Mucosa of descending colon (tissue), 1 donor: ENCODE results near the gene NWD2.

- PRO-cap = no peak
Measured at GRCh38 chr4:36268865-36269668, 12.3 kb upstream of the DTHD1 start.

DNA sequence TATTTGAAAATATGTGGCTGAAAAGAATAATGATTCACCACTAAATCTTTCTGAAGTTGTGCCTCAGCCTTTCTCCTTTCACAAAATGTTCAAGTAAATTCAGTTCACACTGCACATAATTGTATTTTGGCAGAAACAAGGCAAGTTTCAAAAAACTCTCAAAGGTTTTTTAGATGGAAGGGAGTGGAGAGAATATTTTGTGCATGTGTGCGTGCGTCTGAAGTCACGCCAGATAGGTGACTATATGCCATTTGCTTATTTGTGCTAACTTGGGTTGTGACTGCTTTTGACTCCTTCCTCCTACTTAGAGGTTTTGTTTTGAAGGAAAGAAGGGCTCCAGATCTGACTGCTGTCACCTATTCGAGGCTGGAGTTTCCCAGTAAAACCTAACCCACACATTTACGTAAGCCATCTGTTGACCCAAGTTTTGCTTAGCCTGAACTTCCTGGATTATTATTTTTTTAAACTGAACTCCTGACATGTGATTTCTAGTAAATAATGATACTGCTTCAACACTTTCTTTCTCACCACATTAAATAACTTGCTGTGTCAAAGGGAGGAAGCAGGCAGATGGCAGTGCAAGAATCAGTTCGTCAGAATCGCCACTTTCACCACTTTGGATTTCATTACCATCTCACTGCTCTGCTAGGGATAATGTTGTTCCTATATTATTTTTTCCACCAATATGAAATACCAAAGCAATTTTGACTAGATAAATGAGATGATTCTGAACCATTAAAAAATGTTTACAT is 41.5 kb downstream of the DTHD1 start:
- PRO-cap = no peak

- PRO-cap = no peak
Measured at GRCh38 chr4:37002827-37003113, 241.8 kb upstream of the NWD2 start.

GRCh38 chr4:37244305-37245246 is at the start of gene NWD2:
TSS of gene NWD2 (plus strand) at chr4:37244743.
- PRO-cap = no peak

GRCh38 chr4:37441684-37442126 is 12.0 kb upstream of the C4orf19 start:
- PRO-cap = unidirectional peak, minus-strand start at chr4:37441758

GRCh38 chr4:37463484-37463894 is 9.8 kb downstream of the C4orf19 start:
- PRO-cap = bidirectional peak, plus-strand start at chr4:37463636, minus-strand start at chr4:37463563

- PRO-cap = bidirectional peak, plus-strand start at chr4:37472251, minus-strand start at chr4:37472087
Measured at GRCh38 chr4:37471746-37472512, 18.2 kb downstream of the C4orf19 start.

DNA sequence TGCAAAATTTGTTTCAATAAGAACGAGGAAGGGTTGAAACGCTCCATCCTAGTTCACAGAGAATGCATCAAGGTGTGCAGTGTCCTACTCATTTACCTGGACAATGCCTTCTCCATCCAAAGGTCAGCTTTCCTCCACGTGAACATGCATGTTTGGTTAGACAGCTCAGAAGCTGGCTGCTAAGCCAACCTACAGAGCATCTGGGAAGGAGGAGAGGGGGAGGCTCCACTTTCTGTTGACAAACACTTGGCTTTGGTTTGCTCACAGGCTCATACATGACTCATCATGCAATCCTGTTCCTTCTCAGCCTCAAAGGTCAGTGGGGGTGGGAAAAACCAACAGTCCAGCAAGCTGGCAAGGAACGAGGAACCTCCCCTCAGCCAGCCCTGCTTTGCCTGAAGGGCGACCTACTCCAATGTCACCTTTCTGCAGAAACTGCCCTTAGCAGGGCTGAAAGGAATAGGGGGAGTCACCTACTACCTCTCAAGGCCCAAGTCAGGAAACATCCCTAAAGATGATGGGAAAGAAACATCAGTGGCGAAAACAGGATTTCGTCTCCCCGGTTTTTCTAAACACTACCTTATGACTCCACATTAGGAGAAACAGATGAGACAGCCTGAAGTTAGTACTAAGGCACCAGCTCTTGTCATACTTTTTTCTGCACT is 38.0 kb downstream of the RELL1 start:
- PRO-cap = no peak

DNA sequence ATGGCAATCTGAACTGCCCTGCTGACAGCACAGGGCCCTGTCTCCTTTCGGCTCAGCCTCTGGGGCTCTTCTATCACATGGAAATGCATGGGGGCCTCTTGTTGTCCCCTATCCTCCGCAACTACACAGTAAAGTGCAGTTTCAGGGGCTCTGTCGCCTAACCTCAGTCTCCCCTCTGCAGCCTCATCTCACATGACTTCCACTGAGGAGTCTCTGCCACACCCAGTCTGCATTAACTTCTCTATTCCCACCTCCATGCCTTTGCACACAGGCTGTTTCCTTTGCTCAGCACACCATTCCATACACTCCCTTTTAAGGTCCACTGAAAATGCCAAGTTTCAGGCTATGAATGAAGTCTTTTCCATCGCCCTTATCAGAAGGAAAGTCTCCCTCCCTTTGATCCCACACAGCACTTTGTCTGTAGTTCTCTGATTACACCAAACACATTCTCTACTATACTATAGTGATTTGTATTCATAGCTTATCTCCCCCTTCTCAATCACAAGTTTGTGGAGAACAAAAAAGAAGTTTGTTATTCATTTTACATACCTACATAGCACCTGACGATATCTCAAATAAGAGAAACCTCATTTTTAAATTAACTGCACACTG is 12.4 kb downstream of the RELL1 start:
- PRO-cap = no peak

GRCh38 chr4:38021515-38022194 is 61.5 kb downstream of the PTTG2 start:
- PRO-cap = no peak

DNA sequence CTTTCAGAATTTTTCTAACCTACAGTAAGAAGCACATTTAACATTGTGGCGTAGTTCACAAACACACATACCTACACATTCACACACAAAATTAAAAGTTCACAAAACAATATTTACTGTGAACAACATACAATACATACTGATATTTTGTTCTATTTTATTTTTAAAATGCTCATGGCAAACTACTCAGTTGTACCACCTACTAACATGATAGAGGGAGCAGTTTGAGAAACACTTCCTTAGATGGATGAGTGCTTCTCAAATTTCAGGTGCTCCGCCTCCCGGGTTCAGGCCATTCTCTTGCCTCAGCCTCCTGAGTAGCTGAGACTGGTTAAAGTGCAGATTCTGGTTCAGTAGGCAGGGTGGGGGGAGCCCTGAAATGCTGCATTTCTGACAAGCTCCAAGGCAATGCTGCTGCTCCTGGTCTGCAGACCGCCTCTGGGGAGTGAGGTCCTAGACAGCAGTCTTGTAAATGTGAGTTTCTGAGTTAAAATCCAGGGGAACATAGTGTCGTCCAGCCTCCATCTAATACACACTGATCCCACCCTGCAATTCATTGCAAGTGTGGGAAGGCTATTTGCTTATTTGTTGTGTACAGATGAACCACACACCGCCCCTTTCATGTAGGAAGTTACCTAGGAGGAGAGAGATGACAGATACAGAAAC is 86.9 kb downstream of the PTTG2 start:
- PRO-cap = no peak

DNA sequence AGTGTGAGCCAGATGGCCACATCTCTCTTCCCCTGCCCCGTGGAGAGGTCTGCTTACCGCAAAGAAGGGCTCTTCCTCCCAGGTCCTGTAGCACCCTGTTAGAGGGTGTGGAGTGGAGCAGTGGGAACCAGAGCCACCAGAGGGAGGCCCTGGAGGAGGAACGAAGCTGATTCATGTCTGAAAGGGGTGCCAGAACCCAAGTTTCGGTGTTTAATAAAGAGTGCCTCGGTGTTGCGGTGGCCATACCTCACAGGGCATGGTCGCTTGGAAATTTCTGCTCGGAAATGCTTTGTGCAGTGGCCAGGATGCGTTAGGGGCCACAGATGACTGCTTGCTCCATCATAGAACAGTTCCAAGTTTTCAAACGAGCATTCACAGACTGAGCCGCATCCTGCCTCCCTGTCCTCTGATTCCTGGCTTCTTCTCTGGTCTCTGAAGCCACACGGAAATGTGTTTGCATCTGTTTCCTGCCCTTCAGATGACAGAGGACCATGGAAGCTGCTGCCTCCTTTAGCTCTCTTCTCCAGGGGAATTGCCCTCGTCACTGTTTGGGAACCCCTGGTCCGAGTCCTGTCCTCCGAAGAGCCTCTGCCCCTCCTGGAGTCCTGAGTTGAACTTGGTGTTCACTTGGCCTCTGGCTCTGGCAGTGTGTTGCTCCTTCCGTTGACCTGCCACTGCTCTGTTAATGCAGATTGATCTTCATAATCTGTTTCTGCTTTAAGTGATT is 95.7 kb downstream of the PTTG2 start:
- PRO-cap = no peak

- PRO-cap = no peak
Measured at GRCh38 chr4:38136891-38137638, 176.9 kb downstream of the PTTG2 start.

DNA sequence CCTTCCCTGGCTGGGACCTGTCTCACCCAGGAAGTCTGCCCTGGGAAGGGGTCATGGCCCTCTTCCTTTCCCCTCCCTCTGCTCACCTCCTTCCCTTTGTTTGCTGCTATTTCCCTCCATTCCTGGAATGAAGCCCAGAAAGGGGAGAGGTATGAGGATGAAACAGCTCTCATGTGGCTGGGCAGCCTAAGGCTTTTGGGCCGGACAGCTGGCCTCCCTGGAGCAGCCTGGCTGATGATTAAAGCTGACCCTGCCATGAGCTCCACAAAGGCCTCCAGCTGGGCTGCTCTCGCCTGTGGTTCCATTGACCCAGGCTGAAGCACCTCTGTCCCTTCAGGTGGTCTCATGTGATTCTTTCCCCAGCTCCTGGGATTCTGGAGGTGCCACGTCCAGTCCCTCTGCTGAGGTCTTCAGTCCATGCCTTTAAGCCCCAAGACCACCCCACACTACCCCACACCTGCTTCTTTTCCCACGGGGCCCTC is 202.1 kb downstream of the PTTG2 start:
- PRO-cap = no peak

- PRO-cap = unidirectional peak, plus-strand start at chr4:38243080
Measured at GRCh38 chr4:38242809-38243773, 282.9 kb downstream of the PTTG2 start.

- PRO-cap = no peak
Measured at GRCh38 chr4:38661449-38661938, 2.5 kb upstream of the KLF3 start.

DNA sequence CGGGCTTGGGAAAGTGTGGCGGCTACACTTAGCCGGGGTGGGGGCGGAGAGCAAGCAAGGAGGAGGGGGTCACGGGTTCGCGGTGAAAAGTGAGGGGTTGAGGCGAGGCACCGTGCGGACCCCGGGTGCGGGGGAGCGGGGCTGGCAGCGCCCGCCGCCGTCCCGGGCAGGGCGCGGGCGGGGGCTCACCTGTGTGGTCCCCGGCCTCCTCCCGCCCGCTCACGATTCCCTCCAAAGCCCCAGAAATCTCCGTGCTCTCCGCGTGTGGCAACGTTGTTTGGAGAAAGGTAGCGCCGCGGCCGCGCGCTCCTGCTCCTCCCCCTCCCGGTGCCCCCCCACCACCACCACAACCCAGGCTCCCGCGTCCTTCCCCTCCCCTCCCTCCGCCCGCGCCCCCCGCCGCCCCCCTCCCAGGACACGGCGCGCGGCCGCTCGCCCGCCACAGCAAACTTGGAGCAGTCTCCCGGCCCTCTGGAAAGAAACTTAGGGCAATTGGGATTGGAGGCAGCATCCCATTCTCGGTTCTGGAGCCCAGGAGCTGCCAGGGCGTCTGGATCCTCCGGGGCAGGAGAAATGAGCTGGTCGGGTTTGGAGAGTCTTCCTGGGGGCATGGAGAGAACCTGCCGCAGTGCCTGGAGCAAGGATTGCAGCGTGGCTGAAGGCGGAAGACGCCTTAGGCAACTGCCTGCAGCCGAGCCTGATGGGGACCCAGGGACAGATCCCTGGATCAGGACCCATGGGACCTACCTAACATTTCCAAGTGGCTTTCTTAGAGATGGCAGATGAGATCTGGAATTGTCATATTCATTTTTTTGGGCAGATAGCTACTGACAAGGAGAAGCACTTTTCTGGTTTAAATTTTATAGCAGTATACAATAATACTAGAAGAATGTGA is 853 bp downstream of the KLF3 start:
- PRO-cap = bidirectional peak, plus-strand start at position 270 of the sequence, minus-strand start at position 279 of the sequence; bidirectional peak, plus-strand start at position 418 of the sequence, minus-strand start at position 473 of the sequence; bidirectional peak, plus-strand start at position 628 of the sequence, minus-strand start at position 683 of the sequence

DNA sequence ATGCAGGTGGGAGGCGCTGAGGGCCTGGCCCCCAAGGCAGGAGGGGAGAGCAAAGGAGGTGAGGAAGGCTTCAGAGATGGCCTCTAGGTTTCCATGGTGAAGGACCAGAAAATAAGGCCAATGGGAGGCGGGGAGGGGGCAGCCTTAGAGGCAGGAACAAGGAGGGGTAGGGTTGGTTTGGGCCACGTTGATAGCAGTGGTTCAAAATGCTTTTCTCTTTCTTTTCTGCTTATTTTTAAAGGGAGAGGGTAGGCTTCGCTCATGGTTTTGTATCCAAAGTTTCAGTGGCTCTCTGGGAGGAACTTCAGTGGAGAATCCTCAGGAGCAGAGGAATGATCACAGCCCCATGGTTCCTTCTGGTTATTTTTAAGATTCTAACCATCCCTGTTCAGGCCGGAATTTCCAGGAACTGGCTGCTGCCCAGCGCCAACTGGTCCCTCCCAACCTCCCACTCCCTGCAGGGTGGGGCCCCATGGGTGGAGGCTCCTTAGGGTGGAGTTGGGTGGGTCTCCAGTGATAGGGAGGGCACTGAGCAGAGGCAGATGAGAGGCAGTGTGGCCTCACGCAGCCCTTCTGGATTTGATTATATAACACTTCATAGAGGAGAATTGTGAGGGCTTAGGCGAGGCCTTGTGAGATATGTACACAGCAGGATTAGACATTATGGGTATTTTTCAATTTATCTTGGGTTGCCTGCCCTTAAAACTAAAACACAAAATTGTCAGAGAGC is 9.0 kb downstream of the KLF3 start:
- PRO-cap = bidirectional peak, plus-strand start at position 535 of the sequence, minus-strand start at position 362 of the sequence

- PRO-cap = no peak
Measured at GRCh38 chr4:38684207-38684686, 20.2 kb downstream of the KLF3 start.

DNA sequence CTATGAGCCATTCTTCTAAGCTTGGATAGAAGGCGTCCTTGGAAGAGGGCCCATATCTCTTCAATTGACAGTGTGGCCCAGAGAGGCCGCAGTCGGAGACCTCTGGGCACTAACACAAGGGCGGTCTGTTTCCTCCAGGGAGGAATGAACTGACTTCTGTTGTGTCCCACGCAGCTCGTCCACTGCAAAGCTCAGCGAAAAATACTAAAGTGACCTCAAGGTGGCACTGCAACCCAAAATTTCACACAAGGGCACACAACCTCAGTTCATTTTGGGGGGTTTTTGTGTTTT is 23.3 kb downstream of the TLR10 start:
- PRO-cap = no peak